Frontal cortex (tissue), 2 donors: ENCODE results near the genes PDZRN3 and VGLL3.

DNA sequence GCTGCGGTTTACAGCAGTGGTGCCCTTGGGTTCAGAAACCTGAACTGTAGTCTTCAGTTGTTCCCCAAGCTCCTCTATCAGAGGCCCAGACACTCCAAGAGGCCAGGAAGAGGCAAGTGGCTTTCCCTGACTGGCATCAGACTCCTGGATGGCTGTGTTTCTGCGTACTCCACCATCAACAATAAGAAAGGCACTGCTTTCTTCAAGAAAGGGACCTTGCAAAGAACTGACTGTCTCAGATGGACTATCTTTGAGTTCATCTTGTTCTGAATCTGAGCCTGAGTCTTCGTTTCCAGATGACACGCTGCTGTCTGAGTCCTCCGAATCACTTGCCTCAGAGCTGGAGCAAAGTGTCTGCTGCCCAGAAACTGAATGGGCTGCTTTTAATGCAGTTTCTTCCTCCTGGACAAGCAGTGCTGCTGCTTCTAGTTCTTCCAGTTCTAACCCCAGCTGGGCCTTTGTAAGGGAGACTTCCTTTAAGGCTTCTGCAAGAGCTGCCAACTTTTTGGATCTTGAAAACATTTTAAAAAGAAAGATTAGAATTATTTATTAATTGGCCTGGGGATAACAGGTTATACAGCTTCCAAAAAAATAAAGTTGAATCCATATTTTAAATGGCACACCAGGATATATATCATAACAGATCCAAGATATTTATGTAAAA lies 97.8 kb downstream of the SHQ1 start:
- RAMPAGE, long total RNA, result no peak

DNA sequence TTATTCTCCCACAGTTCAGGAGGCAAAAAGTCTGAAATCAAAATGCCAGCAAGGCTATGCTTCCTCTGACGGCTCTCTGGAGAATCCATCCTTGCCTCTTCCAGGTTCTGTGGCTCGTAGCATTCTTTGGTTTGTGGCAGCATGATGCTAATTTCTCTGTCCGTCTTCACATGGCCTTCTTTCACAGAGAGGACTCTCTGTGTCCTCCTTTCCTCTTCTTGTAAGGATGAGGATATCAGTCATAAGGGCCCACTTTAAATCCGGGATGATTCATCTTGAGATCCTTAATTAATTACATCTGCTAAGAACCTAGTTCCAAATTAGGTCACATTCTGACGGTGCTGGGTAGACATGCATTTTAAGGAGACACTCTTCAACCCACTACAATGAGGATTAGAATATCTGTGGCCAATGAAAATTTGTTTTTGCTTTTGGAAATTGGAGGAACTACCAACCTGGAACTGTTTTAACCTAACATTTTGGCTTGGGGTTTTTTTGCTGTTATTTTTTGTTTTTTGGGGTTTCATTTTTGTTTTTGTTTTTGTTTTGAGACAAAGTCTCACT lies 15.6 kb upstream of the GXYLT2 start:
- RAMPAGE, long total RNA, result no peak

DNA sequence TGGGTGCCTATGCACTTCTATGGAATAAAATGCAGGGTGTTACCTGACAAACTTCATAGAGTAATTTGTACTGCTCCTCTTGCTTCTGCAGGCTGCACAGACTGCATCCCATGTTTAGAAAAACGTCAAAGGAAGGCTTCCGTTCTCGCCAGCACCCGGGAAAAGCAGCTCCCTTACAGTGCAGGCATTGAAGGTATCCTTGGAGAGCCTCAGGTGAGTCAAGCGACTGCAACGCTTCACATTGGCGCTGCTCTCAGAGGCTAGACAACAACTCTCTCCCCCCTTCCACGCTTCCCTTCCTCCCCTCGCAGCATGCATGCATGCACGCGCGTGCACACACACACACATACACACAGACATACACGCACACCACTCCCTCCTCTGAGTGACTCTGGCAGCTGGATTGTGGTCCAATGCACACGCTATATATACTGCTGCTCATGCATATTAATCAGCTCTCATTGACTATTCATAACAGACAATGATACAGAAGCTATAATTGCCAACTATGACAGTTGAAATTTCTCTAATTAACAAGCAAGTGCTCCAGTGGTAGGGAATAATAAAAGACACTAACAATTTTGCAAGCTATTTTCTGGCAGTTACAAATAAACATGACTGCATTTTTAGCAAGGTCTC lies 191.0 kb downstream of the PDZRN3 start:
- RAMPAGE, long total RNA, result no peak

GRCh38 chr3:73446431-73446890 lies 178.3 kb downstream of the PDZRN3 start:
- RAMPAGE, long total RNA, result no peak

DNA sequence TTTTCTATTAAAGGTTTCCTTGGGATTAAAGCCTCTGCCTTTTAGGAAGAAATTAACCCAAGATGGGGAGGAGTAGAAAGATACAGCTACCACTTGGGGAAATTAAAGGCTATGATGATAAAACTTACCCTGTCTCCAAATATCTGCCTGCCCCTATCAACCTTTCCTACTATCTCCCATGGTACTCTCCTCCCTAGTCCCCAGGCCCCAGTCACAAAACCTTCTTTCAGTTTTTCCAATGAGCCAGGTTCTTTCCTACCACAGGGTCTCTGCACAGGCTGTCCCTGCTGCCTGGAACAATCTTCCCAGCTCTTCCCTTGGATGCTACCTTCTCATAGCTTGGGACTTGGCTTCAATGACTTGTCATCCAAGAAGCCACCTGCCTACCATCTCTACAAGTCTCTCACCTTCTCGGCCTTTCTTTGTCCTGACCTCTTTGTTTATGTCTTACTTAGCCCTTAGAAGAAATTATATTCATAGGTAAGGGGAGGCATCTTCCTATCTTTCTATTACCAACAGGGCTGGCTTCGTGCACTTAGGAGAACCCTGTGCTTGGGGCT lies 136.5 kb downstream of the PDZRN3 start:
- RAMPAGE, long total RNA, result no peak

DNA sequence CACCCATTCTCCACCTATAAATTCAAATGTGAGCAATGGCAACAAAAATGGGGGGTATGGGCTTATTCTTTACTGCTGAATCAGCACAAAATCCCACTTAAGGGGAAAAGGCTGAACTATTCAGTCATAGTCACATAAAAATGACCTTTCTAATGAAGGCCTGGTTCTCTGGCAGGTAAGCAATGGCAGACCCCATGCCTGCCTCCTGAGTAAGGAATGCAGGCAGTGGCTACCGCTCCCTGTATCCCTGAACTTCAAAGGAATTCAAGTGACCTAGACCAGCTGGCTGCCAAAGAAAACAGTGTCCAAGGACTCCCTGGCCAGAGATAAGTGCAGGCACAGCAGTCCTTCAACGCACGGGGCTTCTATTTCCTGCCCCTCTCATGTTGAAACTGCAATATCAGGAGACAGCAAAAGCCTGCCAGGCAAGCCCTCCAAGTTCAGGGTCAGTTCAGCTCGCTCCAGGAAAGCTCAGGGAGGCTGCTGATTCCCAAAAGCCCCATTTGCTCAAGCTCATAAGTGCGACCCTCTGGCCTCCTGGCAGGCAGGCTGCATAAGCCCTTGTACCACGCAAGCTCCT lies 134.1 kb downstream of the PDZRN3 start:
- RAMPAGE, long total RNA, result no peak

- RAMPAGE, long total RNA, result no peak
These were observed 102.9 kb downstream of the PDZRN3 start for GRCh38 chr3:73521822-73522236.

- RAMPAGE, long total RNA, result no peak
These were observed at the start of gene PDZRN3 for GRCh38 chr3:73624854-73625337. Gene PDZRN3 (minus strand): TSS chr3:73624941.

GRCh38 chr3:74352146-74352596 lies 262.3 kb downstream of the CNTN3 start:
- RAMPAGE, long total RNA, result no peak

GRCh38 chr3:74409226-74409688 lies 205.2 kb downstream of the CNTN3 start:
- RAMPAGE, long total RNA, result no peak

GRCh38 chr3:74715074-74715426 lies 100.6 kb upstream of the CNTN3 start:
- RAMPAGE, long total RNA, result no peak

GRCh38 chr3:75640983-75641713 lies 23.0 kb upstream of the FRG2C start:
- RAMPAGE, long total RNA, result no peak

- RAMPAGE, long total RNA, result no peak
These were observed 163 bp downstream of the ROBO2 start for GRCh38 chr3:77040216-77040308.

GRCh38 chr3:81577802-81578132 lies 183.7 kb downstream of the GBE1 start:
- RAMPAGE, long total RNA, result no peak

DNA sequence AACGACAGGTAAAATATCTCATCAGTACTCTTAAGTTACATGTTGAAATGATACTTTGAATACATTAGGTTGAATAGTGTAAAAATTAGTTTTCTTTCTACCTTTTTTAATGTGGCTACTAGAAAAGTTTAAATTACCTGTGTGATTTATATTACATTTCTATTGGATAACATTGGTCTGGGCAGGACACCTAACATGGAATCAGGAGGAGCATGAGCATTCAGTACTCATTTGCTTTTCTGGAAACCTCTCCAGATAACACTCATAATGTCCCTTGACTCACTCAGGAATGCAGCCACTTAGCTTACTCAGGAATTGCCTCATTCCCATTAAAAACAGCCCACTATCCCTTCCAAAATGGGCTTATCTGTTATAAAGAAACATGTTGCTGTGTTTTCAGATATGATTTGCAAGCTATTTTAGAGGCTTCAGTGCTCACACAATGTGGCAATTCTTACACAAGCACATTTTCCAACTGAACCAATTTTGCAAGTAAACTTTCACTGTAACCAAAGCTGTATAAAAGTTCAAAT lies 17.1 kb downstream of the GBE1 start:
- RAMPAGE, long total RNA, result no peak

DNA sequence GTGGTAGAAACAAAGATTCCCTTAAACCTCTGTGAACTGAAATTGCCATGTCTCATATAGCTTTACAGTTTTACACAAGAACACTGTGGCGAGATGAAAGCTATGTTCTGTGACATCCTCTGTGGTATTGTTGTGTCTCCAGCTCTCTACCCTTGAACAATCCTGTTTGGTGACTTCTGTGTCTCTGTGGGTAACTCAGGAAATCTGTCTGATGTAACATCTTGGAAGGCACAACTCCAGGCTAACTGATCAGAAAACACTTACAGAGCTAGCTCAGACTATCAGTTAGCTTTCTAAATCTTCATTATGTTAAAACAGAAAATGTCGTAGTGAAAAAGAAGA lies 318.8 kb upstream of the GBE1 start:
- RAMPAGE, long total RNA, result no peak

DNA sequence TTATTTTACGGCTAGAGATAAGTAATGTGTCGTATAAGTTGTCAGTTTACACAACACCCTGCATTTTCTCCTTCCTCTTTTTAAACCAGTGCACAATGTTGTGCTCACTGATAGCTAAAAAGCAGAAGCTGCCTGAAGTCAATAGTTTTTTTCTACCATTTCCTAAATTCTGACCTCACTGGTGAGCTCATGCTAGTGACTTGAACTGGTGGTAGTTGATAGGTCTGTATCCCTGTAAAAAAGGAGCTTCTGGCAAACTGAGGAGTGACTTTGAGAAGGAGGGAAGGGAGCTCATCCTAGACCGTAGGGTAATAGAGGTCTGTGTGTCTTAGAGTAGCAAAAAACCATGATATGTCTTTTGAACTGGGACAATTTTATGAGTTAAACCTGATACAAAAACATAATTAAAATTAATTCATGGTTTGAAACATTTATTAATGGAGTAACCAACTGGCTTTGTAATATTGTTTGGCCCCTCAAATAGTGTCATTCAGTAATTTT lies 368.7 kb upstream of the GBE1 start:
- RAMPAGE, long total RNA, result no peak

- RAMPAGE, long total RNA, result no peak
These were observed 743.1 kb downstream of the VGLL3 start for GRCh38 chr3:86247882-86248133.

DNA sequence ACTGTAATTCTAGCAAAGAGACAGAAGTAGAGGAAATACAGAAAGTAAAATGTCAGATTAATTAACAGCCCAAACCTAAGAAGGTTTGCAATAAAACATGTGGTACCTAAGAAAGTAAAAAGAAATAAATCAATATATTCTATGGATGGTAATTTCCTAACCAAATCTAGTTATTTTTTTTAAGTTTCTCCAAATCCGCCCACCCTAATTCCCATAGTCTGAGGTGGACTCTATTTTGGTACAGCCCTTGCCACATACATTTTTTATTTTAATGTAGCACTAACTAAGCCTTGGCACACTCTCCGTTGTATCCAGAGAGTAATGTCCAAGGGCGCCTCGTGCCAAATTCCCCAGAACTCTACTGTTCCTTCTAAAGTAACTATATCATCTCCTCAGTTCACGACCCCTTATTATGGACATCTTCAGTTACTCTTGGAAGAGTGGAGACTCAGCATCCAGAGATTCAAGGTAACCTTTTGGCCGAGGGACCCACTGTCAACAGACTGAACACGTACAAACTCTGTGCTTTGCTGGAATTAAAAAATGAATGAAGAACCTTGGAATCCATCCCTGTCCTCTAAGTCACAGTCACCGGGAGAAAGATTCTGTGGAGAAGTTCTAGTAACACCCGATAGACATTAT lies 1.3 kb downstream of the VGLL3 start:
- RAMPAGE, long total RNA, result no peak

DNA sequence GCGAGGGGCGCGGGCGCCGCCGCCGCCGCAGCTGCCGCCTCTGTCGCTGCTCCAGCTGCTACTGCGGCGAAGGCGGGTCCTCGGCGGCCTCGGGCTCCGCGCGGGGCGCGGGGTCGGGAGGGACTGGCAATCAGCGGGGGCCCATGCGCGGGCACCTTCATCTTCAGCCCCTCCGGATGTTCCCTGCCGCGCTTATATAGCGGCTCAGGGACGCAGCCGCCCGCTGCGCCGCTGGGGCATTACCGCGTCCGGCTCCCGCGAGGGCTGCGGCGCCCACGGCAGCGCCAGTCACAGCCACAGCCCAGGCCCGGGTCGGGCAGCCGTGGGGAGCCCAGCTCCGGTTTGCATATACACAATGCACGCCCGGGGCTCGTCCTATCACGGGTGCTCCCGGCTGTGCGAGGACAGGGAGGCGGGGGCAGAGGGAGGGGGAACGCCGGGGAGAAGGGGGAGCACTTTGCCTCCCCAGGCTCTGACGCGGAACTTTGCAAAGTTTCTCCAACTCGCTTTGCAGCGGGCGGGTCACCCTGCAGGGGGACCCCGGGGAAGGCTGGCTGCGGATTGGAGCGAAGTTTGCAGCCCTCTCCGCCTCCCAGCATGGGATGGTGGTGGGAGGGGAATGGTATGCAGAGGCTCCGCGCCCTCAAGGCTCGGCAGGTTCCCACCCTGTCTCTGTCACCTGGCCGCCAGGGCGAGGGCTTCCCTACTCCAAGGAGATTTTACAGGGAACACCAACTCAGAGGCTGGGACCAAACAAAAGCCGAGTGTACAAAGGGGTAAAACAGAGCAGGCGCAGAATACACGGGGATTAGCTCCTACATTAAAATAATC lies at the start of gene VGLL3:
VGLL3 (minus strand) TSS at position 352 of the 831 bp plus-strand sequence.
- RAMPAGE, long total RNA, result no peak